Kidney epithelial cell (primary cell): ENCODE measurements around a stretch of chr17.

- RAMPAGE, long total RNA, result no peak
- RRBS, result no CpG with 5 or more reads among the region's 5 CpGs
Observed at GRCh38 chr17:19656277-19656629, 7.7 kb downstream of the ALDH3A2 start.

DNA sequence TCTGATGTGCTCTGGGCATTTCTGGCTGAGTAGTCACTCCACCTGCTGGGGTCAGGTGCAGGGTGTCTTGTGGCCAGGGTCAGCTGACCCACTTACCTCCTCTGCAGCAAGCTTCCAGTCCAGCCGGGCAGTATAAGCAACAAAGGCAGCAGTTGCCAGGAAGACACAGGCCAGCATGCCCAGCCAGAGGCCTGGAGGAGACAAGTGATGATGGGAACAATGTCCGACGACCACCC, 32.6 kb downstream of the ALDH3A2 start:
- RAMPAGE, long total RNA, result no peak
- RRBS, result no CpG with 5 or more reads among the region's 3 CpGs

DNA sequence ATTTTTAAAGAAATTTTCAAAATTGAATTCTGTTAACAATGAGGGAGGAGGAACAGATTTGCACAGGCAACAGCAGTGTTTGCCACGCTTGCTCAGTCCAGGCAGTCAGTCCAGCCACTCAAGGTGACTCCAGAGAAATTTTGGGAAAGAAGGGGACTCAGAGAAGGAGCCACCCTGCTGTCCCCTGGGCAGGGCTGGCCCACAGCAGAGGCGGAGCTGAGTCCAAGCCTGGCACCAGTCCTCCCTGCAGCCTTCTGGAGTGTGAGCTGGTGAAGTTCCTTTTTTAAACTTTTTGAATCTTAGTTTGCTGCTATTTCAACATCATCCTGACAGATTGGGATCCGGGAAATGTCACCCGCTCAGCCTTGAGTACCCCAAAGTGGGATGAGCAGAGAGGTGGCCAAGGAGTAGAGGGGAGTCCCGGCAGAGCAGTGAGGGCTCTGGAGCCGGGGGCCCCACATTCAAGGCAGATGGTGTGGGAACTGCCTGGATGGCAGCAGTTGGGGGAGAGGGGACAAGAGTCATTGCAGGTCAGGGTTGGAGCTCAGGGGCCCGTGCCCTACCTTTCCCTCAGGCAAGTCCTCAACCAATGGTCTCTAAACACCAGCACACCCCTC, 14.6 kb upstream of the SLC47A2 start:
- RAMPAGE, long total RNA, result no peak
- RRBS, result 93% methylated on average over 3 of the region's 7 CpGs

- RAMPAGE, long total RNA, result no peak
- RRBS, result no CpG with 5 or more reads among the region's 8 CpGs
Observed at GRCh38 chr17:19957997-19958611, 19.5 kb downstream of the AKAP10 start.

DNA sequence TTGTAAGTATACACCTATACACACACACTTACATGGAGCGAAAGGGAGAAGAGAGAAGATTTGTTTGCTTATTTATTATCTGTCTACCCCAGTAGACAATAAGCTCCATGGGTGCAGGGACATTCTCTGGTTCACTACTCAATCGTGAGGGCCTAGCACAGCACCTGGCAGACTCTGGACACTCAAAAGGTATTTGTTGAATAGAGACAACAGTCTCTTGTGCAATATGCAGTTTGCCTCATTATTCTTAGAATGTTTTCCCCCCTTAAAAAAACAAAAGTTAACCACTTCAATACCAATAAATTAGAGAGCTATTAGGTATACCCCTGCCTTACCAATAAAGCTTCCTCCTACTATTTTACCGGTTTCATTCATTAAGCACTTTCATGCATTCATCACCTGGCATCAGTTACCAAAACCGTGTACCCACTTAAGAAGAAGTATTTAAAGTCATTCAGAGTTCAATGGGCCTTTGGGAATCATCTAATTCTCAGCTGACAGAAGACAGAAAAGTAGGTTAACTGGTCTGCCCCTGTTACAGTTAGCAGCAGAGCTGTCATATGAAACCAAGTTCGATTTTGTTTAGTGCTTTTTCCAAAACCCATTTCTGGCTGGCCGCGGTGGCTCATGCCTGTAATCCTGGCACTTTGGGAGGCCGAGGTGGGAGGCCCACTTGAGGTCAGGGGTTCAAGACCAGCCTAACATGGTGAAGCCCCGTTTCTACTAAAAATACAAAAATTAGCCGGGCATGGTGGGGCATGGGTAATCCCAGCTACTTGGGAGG, 1.8 kb downstream of the AKAP10 start:
- RAMPAGE, long total RNA, result no peak
- RRBS, result no CpG with 5 or more reads among the region's 10 CpGs

GRCh38 chr17:19976869-19977509, 639 bp downstream of the AKAP10 start:
- RAMPAGE, long total RNA, result no peak
- RRBS, result no CpG with 5 or more reads among the region's 17 CpGs

DNA sequence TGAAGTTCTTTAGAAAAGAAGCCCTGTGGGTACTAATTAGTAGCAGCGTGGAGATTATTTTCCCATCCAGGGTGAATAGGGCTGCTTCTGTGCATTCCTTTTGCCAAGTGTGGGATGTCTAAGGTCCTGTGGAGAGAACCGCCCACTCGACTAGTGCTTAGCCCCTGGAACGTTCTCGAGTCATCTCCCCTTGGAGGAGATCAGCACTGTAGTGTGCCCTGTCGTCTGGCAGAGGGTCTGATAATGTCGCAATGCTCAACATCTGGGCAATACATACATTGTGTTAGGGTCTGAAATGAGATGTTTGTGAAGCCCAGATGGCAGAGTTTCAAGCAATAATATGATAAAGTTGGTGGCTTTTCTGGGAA, 64.8 kb downstream of the SPECC1 start:
- RAMPAGE, long total RNA, result no peak
- RRBS, result no CpG with 5 or more reads among the region's 7 CpGs

GRCh38 chr17:20095777-20096072, 86.6 kb downstream of the SPECC1 start:
- RAMPAGE, long total RNA, result no peak
- RRBS, result no CpG with 5 or more reads among the region's 5 CpGs

GRCh38 chr17:20840339-20840929, 202.4 kb downstream of the USP22 start:
- RAMPAGE, long total RNA, result no peak
- RRBS, result no CpG with 5 or more reads among the region's 29 CpGs

DNA sequence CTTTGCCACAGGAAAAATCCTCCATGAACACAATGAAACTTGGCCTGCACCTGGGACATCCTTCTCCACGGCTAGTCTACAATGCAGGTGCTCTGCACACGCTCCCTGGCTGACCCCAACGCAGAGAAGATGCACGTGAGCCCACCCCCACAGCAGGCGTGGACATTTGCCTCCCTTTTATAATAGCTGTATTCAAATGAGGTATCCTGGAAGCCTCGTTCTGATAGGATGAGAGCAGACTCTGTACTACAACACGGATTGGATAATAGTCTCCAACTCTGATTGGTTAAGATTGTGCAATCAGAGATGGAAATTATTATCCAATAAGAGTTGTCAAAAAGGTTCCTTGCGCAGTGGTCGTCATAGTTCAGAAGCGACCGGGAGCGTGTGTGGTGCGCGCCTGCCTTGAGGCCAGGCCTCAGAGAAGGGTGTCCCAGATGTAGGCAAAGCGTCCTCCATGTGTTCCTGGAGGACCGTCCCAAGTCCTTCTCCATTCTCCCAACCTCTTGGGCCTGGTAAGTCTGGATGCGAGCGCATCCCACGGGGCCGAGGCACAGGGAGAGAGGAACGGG, 104.6 kb downstream of the USP22 start:
- RAMPAGE, long total RNA, result no peak
- RRBS, result no CpG with 5 or more reads among the region's 21 CpGs

GRCh38 chr17:20955930-20956382, 86.9 kb downstream of the USP22 start:
- RAMPAGE, long total RNA, result no peak
- RRBS, result no CpG with 5 or more reads among the region's 5 CpGs

DNA sequence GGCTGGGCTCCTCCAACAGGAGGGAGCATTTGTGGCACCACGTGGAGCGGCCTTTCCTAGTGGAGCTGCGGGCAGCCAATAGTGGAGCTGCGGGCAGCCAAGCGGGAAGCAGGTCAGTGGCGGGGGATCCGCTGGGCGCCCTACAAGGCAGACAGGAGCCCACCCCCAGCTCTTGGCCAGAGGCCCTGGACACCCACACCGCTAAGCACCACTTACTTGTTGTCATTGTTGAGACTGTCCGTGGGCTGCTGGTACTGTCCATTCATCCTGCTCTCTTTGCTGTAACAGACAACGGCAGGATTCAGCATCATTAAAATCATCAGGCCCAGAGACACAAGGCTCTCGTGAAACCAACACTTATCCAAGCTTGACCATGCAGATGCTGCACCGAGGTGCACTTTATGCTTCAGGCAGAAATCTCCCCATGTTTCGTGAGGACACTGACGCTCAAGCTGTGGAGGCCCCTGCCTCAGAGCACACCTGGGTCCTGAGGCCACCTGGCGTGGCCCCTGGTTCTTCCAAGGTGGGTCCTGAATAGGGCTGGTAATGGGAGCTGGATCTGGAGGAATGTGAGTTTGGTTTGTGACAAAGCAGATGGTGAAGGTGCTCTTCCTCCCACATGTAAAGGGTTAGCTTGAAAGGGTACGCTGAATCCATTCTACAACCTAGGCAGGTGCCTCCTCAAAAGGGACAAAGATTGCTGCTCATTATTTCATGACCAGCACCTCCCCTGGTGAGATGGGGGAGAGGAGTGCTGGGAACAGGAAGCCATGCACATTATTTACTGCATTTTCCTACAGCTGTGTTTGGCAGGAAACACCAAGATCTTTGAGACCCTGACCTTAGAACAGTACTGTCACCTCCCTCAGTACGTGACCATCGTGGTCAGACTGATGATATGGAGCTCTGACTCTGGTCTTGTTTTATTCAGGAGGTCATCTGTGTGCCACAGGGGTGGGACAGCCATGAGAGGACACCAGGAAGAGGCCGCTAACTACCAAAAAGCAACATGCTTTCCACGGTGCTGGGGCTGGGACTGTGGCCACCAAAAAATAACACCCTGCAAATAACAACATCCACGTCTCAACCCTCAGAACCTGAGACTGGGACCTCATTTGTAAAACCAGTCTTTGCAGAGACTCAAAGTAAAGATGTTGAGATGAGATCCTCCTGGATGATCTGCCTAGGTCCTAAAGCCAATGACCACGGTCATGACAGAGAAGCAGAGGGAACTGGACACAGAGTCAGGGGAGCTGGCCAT, 37.7 kb downstream of the USP22 start:
- RAMPAGE, long total RNA, result no peak
- RRBS, result no CpG with 5 or more reads among the region's 23 CpGs

DNA sequence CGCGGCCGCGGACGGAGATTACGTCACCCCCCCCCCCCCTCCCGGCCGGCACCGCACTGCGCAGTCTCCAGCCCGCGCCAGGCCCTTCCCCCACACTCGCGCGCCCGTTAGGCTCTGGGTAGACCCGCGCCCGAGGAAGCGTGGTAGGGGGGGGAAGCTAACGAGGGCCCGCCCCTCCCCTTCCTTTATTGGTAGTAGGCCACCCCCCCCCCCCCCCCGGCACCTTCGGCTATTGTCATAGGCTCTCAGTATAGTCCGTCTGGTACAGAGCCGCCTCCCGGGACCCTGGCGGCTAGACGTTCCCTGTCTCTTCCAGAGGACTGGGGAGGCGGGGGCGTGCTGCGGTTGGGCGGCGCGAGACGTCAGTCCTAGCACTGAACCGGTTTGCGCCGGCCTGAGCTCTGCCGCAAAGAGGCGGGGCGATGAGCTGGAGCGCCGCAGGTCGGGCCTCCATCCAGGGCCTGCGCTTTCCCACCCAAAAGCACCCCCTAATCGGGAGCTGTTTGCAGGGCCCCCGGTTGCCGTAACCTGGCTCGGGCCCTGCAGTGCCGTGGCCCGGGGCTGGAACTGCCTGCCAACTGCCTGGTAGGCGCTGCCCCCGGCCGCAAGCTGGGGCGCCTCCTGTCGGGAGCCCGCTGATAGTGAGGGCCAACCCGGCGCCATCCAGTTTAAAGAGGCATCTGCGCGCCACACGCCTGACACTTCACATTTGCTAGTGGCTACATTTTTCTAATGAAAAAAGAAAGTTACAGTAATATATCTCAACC, 470 bp upstream of the USP22 start:
- RAMPAGE, long total RNA, result start-site peak on the minus strand centred at position 449 of the sequence, 326 bp wide, 31 and 17 reads in 2 replicates
- RRBS, result 1% methylated on average over 17 of the region's 63 CpGs

GRCh38 chr17:21132339-21132949, 5.7 kb downstream of the DHRS7B start:
- RAMPAGE, long total RNA, result no peak
- RRBS, result no CpG with 5 or more reads among the region's 1 CpG

GRCh38 chr17:21152789-21153697, 26.3 kb downstream of the DHRS7B start:
- RAMPAGE, long total RNA, result no peak
- RRBS, result no CpG with 5 or more reads among the region's 4 CpGs

- RAMPAGE, long total RNA, result no peak
- RRBS, result no CpG with 5 or more reads among the region's 7 CpGs
Observed at GRCh38 chr17:21167235-21167897, 40.6 kb downstream of the DHRS7B start.

DNA sequence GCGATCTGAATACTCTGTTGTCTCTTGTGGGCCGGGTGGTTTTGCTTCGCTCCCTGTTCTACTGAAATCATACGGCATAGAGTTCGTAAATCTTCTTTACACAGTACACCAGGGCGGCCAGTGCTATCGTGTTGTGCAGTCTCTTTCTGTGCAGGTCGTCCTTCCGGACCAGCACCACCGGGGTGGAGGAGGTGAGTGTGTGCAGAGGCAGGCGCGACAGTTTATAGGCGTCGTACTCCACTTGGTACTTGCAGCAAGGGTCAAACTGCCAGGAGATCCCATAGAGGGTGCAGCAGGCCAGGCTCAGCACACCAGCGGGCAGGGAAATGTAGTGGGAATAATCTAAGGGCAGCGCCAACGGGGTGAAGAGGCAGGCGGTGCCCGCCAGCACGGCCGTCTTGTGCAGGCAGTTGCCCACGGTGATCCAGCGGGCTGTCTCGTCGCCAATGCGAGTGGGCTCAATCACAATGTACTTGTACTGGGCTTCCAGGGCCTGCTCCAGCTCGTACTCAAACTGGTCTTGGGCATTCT, 15.6 kb downstream of the TMEM11 start:
- RAMPAGE, long total RNA, result no peak
- RRBS, result no CpG with 5 or more reads among the region's 27 CpGs

DNA sequence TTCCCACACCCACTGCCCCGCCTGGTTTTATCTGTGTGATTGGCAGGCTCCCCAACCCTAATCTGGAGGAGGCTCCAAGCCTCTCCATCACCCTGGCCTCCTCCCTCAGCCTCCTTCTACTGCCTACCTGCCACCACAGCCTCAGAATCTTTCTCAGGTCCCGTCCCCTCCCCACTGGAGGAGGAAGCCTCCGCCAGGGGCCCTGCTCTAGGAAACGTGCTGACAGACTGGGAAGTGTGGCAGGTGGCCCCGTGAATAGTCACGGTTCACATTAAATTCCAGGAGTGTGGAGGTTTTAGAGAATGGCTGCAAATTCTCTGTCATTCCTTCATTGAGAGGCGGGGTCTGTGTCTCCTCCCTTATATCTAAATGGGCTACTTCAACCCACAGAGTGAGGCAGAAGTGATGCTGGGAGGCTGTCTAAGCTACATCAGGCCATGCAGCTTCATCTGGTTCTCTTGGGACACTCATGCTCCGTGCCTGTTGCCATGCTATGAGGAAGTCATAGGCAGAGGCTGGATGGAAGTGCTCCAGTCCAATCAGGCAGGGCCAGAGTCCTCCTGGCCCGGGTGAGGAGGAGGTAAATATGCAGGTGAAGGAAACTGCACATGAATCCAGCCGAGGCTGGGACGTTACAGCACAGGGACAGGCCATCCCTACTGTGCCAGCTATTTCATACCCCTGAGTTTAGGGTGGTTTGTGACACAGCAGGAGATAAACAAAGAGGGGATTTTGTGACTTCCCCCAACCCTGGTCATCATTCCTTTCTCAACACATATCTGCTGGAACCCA, 11.2 kb upstream of the MAP2K3 start:
- RAMPAGE, long total RNA, result no peak
- RRBS, result no CpG with 5 or more reads among the region's 11 CpGs

DNA sequence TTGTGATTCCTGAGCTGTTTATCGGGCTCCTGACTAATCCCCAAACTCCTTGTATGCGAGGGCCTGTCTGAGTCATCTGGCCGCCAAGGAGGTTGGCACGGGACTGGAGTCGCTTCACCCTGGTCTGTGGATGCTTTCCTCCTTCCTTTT, 2.2 kb upstream of the MAP2K3 start:
- RAMPAGE, long total RNA, result no peak
- RRBS, result no CpG with 5 or more reads among the region's 5 CpGs

- RAMPAGE, long total RNA, result no peak
- RRBS, result 94% methylated on average over 4 of the region's 14 CpGs
Observed at GRCh38 chr17:21310964-21311523, 26.5 kb downstream of the MAP2K3 start.